Right atrium auricular region (tissue), 2 donors: ENCODE results near the genes NOPCHAP1, RFX4 and ASCL4.

DNA sequence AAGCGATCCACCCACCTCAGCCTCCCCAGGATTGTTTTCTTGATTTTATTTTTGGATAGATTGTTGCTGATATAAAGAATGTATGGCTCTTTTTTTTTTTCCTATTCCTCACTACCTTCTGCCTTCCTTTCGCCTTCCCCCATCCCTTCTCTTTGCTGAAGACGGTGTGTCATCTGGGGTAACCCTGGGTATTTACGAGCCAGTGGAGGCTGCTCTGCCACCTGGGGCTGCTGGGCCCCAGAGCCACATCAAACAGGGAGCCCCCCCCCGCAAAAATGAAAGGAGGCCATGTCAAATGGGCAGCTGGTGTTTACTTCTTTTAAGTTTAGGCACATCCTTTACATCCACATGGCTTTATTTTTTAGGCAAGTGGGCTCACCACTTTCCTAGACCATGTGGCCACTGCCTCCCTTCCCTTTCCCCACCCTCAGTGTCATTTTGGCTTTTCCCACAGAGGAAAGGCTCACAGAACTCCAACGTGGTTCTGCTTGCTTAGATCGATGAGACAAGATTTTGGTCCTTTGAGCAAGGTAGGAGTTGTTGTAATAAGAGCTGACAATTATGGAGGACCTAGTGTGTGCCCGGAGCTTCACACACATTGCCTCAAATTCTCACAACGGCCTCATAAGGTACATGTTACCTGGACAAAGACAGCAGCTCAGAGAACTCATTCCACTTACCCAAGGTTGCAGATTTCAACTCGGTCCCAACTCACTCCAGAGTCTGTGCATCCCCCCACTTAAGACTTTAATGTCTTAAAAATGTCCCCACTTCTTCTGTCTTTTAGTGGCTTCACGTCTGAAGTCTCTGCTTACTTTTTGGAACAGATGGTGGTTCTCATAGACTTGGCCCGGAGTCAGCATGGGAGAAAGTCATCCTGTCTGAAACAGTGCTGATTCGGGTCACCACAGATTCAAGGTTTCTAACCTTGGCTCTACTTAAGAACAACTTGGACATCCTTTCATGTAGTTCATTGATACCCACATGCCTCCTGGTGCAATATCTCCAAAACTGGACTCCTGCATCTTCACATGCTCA is 25.7 kb downstream of the CHST11 start:
- PRO-cap: no peak
- RAMPAGE, long total RNA, 2 experiments: no peak in any of the 2 experiments

GRCh38 chr12:104569560-104570359 is 113.0 kb downstream of the CHST11 start:
- PRO-cap: no peak
- RAMPAGE, long total RNA, 2 experiments: no peak in any of the 2 experiments

GRCh38 chr12:104601250-104602149 is 144.8 kb downstream of the CHST11 start:
- PRO-cap: no peak
- RAMPAGE, long total RNA, 2 experiments: no peak in any of the 2 experiments

DNA sequence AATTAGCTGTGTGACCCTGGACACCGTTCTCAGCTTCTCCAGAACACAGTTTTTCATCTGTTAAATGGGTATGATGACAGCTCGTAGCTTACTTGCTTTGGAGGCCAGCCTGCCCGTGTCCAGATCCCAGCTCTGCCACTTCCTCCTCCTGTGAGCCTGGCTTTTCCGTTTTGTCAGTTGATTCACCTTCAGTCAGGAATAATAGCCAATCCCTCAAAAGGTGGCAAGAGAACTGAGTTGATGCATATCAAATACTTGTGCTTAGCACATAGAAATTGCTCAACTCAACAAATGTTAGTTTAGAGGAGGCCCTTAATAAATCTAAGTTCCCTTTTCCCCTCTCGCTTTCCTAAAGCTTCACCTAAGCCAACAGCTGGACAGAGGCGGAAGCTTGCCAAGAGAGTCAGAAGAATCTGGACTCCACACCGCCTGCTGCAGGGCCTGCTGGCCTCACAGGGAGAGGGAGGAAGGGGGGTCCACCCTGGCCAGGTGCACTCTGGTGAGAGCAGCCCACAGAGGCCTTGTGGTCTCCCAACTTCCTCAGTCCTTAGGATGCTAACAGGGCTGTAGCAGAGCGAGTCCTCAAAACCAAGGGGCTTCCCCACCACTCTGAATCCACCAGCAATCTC is 213.1 kb downstream of the CHST11 start:
- PRO-cap: no peak
- RAMPAGE, long total RNA, 2 experiments: no peak in any of the 2 experiments

GRCh38 chr12:104722414-104722903 is 235.6 kb downstream of the SLC41A2 start:
- PRO-cap: no peak
- RAMPAGE, long total RNA, 2 experiments: no peak in any of the 2 experiments

- PRO-cap: no peak
- RAMPAGE, long total RNA, 2 experiments: no peak in any of the 2 experiments
Measured at GRCh38 chr12:104784690-104785019, 173.4 kb downstream of the SLC41A2 start.

GRCh38 chr12:104855546-104856136 is 102.4 kb downstream of the SLC41A2 start:
- PRO-cap: bidirectional peak, plus-strand start at chr12:104855867, minus-strand start at chr12:104855698
- RAMPAGE, long total RNA, 2 experiments: no peak in any of the 2 experiments

GRCh38 chr12:104864753-104865291 is 93.3 kb downstream of the SLC41A2 start:
- PRO-cap: no peak
- RAMPAGE, long total RNA, 2 experiments: start-site peak on the plus strand in 2 of 2 experiments, at chr12:104864928-104865050 at its widest, 23 to 43 reads per replicate

- PRO-cap: no peak
- RAMPAGE, long total RNA, 2 experiments: no peak in any of the 2 experiments
Measured at GRCh38 chr12:104896648-104897008, 61.5 kb downstream of the SLC41A2 start.

- PRO-cap: bidirectional peak, plus-strand start at chr12:104986338, minus-strand start at chr12:104986222
- RAMPAGE, long total RNA, 2 experiments: start-site peak on the plus strand in 2 of 2 experiments, at chr12:104986324-104986346 at its widest, 400 to 638 reads per replicate
Measured at GRCh38 chr12:104985893-104987154, at the start of gene NOPCHAP1. Gene NOPCHAP1 (plus strand): TSS chr12:104986316.

GRCh38 chr12:105934212-105934747 is 204.5 kb downstream of the NUAK1 start:
- PRO-cap: no peak
- RAMPAGE, long total RNA, 2 experiments: no peak in any of the 2 experiments

GRCh38 chr12:106080354-106080777 is 58.4 kb downstream of the NUAK1 start:
- PRO-cap: no peak
- RAMPAGE, long total RNA, 2 experiments: no peak in any of the 2 experiments

GRCh38 chr12:106086512-106087359 is 52.0 kb downstream of the NUAK1 start:
- PRO-cap: no peak
- RAMPAGE, long total RNA, 2 experiments: no peak in any of the 2 experiments

DNA sequence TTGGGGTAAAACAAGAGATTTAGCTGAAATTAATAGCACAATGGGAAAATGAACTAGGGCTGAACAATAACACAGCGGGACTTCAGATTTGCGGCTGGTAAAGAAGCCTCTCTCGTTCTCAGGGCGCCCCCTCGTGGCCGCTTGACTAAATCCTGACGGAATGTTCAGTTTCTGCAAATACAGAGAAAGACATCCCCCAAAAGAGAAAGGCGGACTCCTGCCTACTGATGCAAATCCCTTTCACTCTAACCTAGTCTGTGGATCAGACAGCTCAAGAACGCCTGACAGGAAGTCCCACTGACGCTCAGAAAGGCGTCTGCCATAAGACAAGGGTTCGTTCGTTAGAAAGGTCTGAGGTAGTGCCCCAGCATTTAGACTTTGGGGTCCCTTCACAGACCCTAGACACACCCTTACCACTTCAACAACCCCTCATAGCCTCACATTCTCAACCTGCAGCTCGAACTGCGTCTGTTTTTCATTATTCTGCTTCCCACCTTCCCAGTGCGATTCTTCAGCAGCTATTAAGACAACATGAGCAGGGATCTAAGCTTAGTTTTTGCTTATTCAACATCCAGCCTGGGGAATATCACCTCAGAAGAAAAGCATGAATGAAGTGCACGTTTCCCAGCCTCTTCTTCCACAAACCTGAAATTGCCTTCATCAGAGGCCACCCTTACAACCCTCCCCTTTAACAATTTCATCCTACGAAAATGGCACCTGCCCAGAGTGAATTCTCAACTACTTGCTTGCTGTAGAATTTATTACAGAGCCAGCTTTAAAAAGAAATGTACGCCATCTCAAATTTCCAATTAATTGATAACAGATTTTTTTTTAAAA is 2.3 kb downstream of the NUAK1 start:
- PRO-cap: bidirectional peak, plus-strand start at position 297 of the sequence, minus-strand start at position 247 of the sequence; bidirectional peak, plus-strand start at position 589 of the sequence, minus-strand start at position 523 of the sequence
- RAMPAGE, long total RNA, 2 experiments: no peak in any of the 2 experiments

GRCh38 chr12:106582522-106583263 is at the start of gene RFX4:
Gene RFX4 (plus strand): TSS chr12:106583004.
- PRO-cap: no peak
- RAMPAGE, long total RNA, 2 experiments: no peak in any of the 2 experiments

DNA sequence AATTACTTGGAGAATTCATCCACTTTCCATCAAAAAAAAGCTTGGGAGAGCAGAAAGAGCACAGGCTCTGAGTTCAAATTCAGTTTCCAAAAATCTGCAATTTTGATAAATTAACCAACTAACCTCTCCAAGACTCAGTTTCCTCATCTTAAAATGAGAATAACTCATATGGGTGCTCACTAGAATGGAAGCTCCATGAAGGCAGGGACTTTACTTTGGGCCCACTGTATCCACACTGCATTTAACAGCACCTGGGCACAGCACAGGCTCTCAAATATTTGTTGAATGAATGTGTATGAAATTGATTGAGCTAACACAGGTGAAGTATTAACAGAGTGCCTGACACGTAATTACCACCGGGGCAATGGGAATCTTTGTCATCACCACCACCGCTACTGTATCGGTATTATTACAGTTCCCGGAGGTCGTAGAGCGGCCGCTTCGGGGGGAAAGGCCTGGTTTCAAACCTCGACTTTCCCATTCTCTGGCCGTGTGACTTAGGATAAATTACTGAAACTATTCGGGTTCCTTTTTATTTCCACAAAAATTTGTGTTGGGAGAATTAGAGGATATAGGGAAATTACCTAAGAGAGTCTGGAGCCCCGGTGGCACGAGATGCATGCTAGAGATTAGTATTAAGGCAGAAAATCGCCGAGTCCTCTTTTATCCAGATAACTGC is 1.2 kb upstream of the RIC8B start:
- PRO-cap: no peak
- RAMPAGE, long total RNA, 2 experiments: no peak in any of the 2 experiments

- PRO-cap: bidirectional peak, plus-strand start at chr12:106956919, minus-strand start at chr12:106956659
- RAMPAGE, long total RNA, 2 experiments: no peak in any of the 2 experiments
Measured at GRCh38 chr12:106956499-106956960, 823 bp downstream of the TMEM263 start.

- PRO-cap: no peak
- RAMPAGE, long total RNA, 2 experiments: no peak in any of the 2 experiments
Measured at GRCh38 chr12:107396817-107397493, 78.7 kb downstream of the ABTB3 start.

- PRO-cap: no peak
- RAMPAGE, long total RNA, 2 experiments: no peak in any of the 2 experiments
Measured at GRCh38 chr12:107634995-107635624, 50.5 kb upstream of the PWP1 start.

DNA sequence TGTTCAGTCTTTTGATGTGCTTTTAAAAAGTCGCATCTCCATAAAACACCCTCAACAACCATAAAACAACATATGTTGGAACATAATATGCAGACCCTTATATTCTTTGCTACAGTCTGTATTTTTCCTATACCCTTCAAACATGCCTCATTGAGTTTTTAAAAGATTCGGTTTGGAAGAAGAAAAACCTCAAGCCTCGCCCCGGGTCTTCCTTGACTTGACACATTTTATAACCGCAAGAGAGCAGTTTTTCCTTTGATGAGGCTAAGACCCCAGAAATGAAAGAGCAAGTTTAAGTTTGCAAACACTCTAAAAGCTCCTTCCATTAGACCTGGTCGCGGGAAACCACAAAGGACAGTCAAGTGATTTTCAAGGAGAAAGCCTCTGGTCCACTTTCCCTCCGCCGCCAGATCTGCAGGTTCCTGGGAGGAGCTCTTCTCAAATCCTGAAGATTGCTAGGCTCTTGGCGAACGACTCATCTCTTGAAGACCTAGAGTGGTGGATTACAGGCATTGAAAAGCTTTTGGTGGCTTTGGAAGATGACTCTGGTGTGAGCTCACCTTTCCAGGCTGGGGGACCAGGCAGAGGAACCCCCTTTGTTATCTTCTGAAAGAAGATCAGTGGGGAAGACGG is at the start of gene ASCL4:
Gene ASCL4, plus strand, starts transcription at position 391 of the 633 bp plus-strand sequence.
- PRO-cap: no peak
- RAMPAGE, long total RNA, 2 experiments: no peak in any of the 2 experiments